Measurements from ENCODE around the genes CSNK2A1, RAD21L1 and SIRPA.

DNA sequence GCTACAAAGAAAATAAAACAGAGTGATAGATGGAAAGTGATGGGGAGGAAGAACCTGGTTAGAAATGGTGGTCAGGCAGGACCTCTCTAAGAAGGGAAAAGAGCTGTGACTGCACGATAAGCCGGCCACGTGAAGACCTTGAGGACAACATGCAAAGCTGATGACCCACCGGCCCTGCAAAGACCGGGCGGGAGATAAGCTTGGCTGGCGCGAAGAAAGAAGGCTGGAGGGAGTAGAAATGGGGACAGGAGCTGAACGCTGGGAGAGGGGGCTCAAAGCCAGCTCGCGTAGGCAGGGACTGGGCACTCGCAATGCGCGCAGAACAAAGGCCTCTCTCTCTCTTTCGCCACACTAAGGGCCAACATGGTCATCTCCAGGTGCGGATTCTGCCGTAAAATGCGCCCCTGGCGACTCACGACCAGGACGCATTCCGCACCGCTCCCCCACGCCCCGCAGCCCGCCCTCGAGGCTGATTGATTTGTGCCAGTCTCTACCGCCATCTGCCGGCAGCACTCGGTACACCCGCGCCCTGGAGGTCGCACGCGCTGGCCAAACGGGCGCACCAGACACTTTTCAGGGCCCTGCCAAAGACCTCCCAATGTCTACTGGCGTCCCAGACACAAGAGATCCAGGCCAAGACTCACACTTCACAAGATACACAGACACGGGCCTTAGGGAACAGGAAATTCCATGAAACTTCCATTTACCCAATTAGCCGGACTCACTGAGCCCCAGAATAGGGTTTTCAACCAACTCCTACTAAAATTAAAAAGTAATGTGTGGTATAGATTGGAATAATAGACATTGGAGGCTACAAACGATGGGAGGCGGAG, 9.3 kb downstream of the DEFB132 start:
- PRO-cap: no peak
- RAMPAGE, long total RNA: no peak

- PRO-cap: no peak
- RAMPAGE, long total RNA: no peak
These were observed 366 bp downstream of the ZCCHC3 start for GRCh38 chr20:297842-298029.

DNA sequence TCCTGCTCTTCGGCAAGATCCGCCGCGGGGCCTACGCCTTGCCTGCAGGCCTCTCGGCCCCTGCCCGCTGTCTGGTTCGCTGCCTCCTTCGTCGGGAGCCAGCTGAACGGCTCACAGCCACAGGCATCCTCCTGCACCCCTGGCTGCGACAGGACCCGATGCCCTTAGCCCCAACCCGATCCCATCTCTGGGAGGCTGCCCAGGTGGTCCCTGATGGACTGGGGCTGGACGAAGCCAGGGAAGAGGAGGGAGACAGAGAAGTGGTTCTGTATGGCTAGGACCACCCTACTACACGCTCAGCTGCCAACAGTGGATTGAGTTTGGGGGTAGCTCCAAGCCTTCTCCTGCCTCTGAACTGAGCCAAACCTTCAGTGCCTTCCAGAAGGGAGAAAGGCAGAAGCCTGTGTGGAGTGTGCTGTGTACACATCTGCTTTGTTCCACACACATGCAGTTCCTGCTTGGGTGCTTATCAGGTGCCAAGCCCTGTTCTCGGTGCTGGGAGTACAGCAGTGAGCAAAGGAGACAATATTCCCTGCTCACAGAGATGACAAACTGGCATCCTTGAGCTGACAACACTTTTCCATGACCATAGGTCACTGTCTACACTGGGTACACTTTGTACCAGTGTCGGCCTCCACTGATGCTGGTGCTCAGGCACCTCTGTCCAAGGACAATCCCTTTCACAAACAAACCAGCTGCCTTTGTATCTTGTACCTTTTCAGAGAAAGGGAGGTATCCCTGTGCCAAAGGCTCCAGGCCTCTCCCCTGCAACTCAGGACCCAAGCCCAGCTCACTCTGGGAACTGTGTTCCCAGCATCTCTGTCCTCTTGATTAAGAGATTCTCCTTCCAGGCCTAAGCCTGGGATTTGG, 11.5 kb upstream of the RBCK1 start:
- PRO-cap: no peak
- RAMPAGE, long total RNA: no peak

DNA sequence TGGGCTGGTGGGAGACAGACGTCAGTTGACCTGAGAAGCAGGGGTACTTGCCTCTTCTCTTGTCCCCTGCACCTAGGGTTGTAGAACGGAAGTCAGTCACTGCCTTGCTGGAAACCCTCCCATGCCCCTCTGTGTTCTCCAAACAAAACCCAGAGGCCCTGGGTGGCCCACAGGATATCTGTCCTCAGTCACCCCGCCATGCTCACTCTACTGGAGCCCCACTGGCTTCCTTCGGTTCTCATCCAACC, 868 bp downstream of the RBCK1 start:
- PRO-cap: no peak
- RAMPAGE, long total RNA: no peak

DNA sequence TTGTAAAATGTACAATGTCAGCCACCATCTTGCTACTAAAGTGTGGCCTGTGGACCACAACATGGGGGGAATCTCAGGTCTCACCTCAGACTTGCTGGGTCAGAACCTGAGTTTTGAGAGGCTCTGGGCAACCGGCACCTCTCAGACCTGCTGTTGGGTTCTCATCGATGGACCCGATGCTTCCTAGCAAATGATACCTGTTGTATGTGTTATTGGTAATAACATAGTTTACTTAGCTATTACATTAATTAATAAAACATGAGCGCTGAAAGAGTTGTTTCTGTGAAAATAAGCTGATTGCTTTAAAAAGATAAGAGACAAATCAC, 5.5 kb downstream of the RBCK1 start:
- PRO-cap: no peak
- RAMPAGE, long total RNA: no peak

GRCh38 chr20:461377-462182, 753 bp downstream of the TBC1D20 start:
- PRO-cap: no peak
- RAMPAGE, long total RNA: no peak

- PRO-cap: no peak
- RAMPAGE, long total RNA: no peak
These were observed 7.5 kb downstream of the CSNK2A1 start for GRCh38 chr20:535953-536676.

DNA sequence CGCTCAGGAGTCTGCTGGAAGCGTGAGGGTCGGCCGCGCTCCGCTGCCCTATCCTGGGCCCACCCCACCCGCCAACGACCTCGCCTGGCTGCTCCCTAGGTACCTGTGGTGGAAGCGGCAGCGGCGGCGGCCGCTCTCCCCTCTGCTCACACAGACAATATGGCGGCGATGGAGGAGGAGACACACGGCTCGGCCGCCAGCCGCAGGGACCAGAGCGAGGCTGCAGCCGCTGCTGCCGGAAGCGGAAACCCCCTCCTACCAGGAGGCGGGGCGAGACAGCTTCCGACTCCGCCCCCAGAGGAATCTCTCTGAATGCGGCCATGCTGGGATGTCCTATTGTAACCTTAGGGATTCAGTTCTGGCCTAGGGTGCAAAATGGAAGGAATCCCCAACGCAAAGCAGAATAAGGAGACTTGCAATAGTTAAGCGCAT, at the start of gene CSNK2A1:
Gene CSNK2A1, minus strand, starts transcription at position 222 of the 432 bp plus-strand sequence.
- PRO-cap: no peak
- RAMPAGE, long total RNA: start-site peak on the minus strand centred at position 166 of the sequence, 51 bp wide, 289 and 926 reads in 2 replicates

- PRO-cap: no peak
- RAMPAGE, long total RNA: no peak
These were observed 11.9 kb downstream of the FAM110A start for GRCh38 chr20:845313-845966.

GRCh38 chr20:845967-846673, 12.6 kb downstream of the FAM110A start:
- PRO-cap: no peak
- RAMPAGE, long total RNA: no peak

DNA sequence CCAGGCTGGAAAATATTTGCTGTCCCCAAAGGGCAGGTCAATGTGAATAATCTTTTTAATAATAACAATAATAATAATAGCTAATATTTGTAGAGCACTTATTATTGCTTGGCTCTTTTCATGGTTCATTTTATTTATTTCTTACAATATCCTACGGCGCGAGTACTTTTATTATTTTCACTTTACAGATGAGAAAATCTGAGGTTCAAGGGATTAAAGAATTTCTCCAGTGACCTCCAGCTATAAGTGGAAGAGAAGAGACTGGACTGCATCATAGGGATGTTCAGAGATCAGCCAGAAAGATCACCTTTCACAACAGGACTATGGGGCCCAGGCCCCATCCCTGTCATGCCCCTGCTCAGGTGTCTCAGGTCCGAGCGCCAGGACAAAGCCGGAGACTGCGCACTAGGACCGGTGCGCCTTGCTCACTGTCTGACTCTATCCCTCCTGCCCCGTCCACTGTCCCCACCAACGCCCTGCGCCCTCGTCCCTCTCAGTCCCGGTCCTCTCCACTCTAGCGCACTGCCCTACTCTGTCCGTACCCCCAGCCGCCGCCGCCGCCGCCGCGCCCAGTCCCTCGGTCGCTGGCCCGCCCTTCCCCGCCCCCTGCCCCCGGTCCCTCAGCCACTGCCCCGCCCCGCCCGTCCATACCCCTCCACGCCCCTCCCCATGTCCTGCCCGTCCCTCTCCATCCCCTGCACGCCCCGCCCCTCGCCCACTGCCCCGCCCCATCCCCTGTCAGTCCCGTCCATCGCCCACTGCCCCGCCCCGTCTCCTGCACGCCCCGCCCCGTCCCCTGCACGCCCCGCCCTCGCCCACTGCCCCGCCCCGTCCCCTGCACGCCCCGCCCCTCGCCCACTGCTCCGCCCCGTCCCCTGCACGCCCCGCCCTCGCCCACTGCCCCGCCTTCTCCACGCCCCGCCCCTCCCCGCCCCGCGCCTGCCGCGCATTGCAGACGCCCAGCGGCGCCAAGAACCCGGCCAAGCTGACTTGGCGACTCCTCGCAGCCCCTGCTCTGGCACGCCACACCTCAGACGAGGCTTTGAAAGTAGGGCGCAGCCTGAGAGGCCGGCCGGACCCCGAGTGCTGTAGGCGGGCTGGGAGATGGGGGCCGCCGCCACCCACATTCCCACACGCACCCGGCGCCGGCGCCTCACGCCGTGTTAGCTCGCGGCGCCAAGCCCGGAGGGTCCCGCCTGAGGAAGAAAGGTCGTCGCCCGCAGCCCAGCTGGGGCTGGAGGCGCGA, at the start of gene RAD21L1:
Gene RAD21L1, plus strand, starts transcription at position 952 of the 1,246 bp plus-strand sequence.
- PRO-cap: no peak
- RAMPAGE, long total RNA: no peak

DNA sequence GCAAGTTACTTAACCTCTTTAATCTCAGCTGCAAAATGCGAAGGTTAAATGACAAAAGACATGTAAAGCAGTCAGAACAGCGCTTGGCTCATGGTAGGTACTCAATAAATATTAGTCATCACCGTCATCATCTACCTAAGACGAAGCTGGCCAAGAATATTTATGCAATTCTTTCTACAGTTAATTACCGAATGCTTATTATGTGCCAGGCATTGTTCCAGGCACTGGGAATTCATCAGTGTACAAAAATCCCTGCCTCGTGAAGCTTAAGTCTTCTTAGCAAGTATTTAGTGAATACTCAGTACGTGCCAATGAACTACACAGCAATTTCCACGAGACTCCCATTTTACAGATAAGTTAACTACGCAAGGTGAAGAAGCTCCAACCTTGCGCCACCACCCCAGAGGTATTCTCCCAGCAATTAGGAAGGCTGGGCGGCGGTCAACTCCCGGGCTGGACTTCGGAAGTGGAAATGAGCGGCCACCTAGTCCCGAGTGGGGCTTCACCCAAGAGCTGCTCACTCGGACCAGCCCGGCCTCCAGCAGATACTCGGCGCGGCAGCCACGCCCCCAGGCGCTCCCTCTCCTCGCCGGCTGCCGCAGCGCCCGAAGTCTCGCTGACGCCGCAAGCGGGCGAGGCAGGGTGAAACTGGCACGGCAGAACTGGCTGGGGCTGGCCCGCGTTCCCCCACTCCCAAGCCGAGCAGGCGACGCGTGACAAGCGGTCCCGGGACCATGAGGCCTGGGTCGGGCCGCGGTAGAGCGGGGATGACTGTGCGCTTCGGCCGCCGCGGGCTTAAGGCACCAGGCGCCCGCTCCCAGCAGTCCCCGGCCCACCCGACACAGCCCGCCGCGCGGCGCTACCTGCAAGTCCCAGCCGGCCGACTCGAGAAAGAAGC, 543 bp downstream of the NSFL1C start:
- PRO-cap: no peak
- RAMPAGE, long total RNA: no peak

DNA sequence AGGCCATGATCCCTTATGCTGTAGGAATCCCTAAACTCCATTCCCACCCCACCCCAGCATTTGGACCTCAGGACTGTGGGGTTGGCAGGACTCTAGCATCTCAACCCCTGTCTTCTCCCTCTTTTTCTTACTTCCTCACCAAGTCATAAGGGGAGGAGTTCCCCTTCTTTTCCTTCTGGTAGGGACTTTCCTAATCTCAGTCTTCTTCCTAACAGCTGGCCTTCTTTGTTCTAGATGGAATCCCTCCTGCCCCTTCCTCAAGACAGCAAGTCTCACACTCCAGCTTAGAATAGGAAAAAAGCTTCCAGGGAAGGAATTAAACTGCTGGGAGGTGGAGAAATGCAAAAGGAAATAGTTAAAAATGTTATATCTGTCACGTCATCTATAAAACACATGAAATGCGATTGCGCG, 2.4 kb upstream of the SIRPB2 start:
- PRO-cap: no peak
- RAMPAGE, long total RNA: no peak

DNA sequence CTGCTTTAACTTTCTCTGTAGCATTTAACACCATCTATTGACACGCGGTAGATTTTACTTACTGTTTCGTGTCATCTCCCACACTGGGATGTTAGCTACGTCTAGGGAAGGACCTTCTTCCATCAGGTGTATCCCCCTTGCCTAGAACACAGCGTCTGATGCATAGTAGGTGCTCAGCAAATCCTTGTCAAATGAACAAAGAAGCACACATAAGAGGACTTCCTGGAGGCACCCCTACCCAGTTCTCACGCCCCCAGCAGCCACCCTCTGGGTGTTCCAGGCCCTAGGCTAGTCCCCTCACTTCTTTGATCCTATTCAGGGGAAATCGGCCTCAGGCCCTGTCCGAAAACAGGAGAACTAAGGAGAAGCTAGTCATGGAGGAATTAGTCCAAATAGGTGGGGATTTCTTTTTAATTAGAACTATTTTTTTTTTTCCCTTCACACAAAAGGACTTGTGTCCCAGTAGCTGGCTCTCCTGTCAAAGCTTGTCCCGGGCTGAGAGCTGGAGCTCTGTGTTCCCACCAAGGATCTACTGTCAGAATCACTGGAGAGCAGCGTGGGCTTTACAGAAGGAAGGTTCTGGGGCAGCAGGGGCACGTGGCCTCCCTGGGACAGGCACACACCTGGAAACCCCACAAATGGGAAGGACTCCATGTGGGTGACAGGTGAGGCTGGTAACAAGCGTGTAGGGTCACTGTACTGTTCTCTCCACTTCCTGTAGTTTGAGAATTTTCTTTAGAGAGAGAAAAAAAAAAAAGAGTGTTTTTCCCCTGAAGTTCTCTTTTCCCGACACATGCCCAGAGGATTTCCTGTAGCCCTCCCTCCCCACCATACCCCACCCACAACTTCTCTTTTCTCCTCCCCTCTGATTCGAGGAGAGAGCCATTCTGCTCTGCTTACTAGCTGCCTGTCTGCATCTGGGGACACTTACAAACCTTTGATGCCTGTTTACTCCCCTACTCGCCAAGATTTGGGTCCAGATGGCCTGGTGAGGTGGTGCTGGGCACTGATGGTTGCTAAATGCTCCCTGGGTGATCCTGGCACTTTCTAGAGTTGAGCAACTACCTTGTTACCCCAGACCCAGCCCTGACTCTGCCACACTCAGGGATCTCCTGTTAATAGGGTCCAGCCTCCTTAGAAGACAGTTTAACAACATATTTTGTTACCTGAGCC, 84.3 kb upstream of the SIRPA start:
- PRO-cap: no peak
- RAMPAGE, long total RNA: no peak

DNA sequence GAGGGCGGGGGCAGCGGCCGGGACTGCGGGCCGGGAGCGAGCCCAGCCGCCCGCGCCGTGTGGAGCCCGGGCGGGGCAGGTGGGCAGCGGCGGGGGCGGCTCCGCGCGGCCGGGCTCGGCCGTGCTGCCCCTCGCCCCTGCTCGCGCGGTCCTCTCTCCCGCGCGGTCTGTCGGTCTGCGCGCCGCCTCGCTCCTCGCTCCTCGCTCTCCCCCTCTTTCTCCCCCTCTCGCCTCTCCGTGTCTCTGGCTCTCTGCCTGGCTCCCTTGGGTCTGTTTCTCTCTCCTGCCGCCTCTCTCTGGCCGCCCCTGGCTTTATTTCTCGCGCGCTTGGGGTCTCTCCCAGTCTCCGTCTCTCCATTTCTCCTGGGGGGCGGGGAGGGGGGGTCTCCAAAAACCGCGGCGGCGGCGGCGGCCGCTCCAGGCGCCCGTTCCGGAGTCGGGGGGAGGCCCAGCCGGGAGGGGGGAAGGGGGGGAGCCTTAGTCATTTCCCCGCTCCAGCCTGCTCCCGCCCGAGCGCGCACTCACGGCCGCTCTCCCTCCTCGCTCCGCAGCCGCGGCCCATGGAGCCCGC, at the start of gene SIRPA:
Gene SIRPA, plus strand, starts transcription at position 520 of the 571 bp plus-strand sequence.
- PRO-cap: unidirectional peak, minus-strand start at position 169 of the sequence
- RAMPAGE, long total RNA: no peak

- PRO-cap: no peak
- RAMPAGE, long total RNA: no peak
These were observed 1.9 kb downstream of the STK35 start for GRCh38 chr20:2103558-2103808.

GRCh38 chr20:2103809-2104113, 2.1 kb downstream of the STK35 start:
- PRO-cap: no peak
- RAMPAGE, long total RNA: no peak

DNA sequence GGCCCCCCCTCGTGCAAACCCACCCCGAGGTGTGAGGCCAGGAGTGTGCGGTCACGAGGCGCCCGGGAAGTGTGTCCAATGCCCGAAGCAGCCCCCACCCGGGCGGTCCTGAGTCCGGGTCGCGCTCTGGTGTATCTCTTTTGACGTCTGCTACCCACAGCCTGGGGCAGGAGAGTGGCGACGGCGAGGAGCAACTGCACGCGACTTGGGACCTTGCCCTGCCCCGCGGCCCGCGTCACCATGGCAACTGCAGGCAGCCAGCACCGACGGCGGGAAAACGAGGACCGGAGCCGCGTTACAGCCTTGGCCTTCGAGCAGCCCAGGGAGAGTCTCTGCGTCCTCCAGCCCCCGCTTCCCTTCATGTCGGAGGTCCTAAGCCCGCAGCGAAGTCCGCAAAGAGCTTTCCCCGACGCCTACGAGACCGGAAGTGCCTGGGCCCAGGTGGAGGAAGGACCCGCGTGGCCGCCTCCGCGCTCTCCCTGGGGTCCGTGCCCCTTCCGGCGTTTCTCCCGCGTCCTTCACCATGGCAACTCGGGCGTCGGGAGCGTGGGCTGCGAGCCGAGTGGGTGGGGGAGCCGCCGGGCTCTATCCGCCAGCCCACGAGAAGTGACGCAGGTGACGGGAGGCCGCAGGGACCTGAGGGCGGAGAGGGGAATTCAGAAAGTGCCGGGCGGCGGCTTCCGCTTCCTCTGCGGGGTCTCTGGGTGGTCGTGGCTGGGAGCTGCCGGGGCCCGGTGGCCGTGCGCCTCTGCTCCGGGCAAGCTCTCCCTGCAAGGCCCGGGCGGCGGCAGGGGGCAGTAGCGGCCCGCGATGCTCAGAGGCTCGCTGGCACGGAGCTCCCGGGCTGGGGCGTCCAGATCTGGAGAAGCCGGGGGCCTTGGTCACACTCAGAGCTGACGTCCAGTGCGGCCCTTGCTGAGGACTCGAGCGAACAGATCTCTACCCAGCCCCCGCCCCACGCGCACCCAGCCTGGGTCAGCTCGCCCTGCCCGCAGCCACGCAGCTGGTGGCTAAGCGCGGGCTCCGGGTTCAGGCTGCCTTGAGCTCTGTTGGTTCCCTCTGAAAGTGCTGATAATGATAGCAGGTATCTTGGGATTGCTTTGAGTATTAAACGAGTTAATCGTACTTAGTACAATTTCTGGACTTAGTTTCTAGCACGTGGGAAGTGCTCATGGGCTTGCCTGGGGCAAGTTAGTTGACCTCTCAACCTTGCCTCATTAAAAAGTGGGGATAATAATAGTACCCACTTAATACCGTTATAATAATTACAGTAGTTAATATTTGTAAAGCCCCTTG, 88.4 kb upstream of the TGM3 start:
- PRO-cap: no peak
- RAMPAGE, long total RNA: start-site peak on the plus strand centred at position 504 of the sequence, 62 bp wide, 12 and 6 reads in 2 replicates

- PRO-cap: no peak
- RAMPAGE, long total RNA: no peak
These were observed 73.9 kb upstream of the TGM3 start for GRCh38 chr20:2221936-2222269.

GRCh38 chr20:2261235-2261451, 34.7 kb upstream of the TGM3 start:
- PRO-cap: no peak
- RAMPAGE, long total RNA: no peak